LHCN-M2 (cell line): ENCODE measurements around a stretch of chr10.

DNA sequence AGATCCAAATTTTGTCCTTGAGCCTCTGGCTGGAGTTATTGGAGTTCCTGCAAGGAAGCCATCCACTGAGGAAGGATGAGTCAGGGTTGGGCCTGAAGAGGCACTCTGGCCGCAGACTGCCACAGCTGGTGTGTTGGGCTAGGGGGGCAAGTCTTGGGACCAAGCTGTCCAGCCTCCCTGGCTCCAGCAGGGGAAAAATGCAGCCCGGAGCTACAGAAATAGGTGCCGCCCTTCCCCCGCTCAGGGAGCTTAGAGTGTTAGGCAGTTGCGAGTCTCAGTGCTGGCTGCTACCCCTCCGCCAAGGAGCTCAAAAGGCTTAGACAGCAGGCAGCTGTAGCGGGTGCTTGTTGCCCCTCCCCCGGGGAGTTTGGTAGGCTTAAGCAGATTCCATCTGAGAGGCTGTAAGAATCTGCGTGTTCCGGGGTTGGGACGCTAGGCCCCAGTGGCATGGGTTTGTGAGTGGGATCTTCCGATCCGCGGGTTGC lies 235.2 kb downstream of the SEC23IP start:
- RAMPAGE, long total RNA: no peak

DNA sequence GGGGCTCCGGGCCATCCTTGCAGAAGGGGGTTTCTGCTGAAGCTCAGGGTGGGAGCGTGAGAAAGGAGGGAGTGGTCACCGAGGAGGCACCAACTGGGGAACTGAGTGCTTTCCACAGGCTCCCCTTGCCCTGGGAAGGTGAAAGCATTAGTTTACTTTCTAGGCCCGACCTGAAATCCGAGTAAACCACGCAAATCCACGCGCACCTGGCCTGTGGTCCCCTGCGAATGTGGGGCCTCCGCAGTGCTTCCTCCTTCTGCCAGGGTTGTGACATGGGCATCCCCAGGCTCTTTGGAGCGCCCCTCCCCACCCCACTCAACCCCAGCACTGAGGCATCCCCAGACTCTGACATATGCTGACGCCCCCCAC lies 129.0 kb downstream of the WDR11 start:
- RAMPAGE, long total RNA: no peak

DNA sequence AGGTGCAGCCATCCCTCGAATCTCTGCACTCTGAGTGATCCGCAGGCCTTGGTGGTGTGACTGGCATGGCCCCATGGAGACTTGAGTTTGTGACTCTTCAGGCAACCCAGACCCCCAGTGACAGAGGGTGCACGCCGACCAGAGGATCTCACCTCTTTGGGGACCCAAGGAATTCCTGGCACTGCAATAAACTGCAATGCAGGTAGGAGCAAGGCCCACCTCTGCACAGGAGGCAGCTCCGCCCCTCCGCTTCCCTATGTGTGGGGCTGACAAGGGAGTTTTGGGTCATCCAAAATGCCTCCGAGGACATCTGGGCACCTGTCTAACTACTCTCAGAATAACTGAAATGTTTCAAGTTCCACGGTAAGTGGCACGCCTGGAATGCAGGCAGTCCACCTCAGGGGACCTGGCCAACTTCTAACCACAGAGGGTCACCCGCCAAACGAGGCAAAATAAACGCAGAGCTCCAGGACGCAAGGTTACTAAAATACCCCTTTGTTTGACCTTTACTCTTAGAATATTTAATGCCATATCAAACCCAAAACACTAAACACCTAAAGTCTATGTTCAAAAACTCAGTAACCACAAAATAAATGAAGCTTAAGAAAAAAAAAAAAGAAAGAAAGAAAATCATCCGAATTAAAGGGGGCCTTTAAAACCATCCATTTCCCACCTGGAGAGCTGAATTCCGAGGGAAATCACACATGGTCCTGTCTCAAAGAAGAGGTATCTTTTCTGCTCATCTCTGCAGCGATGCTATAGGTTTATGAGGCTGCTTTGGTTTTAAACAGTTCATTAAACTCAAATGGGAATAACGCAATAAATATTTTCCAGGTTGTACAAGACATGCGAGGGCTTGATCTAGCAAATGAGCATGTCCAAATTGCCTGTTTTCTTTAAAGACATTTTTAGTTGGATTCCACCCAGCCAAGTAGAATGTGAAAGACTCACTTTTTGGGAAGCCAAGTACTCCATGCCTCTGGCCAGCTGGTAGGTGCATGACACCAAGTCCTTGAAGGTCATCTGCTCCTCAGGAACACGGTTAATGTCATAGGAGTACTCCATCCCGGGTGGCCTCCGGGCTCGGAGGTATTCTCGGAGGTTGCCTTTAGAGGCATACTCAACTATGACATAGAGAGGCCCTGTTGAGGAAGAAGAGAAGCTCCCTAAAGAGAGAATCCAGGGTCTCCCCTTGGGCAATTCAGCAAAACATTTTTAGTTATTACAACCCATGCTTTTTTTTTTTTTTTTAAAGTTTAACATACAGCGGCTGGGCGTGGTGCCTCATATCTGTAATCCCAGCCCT lies 102.2 kb downstream of the FGFR2 start:
- RAMPAGE, long total RNA: no peak

GRCh38 chr10:121526488-121527266 lies 71.6 kb downstream of the FGFR2 start:
- RAMPAGE, long total RNA: no peak

DNA sequence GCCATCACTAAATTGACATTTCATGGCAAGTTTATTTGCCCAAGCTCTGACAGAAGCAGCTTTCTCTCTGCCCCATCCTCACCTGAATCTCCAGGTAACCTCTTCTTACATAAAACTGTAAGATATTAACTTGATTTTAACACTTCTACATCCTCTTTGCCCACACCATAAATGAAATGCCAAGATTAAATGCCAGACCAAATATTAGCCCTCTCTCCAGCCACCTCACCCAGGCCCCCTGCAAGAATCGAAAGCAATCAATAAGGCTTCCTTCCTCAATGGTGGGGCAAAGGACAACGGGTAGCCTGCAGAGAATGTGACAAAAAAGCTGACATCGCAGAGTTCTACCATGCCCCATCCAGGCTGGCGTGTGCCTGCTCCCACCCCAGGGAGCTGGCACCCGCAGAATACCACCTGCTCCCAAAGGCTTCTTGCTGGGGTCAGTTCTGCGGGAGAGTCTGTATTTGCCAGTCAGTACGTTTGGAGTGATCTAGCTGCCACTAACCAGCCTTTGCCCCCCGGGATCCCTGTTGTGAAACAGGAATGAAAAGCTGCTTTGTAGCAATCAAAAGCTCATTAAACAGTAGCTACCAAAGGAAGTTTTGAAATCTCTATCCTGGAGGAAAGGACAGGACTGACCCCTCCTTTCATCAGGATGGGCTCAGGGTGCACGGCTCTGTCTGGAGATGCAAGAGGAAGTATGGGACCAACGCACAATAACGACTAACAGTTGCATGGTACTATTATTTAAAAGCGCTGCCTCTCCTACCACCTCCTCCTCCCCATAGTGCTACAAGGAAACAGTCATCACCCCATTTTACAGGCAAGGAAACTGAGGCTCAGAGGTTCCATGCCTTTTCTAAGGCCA lies 67.2 kb downstream of the FGFR2 start:
- RAMPAGE, long total RNA: no peak

GRCh38 chr10:121565436-121566181 lies 32.6 kb downstream of the FGFR2 start:
- RAMPAGE, long total RNA: no peak

GRCh38 chr10:121668661-121668991 lies 70.4 kb upstream of the FGFR2 start:
- RAMPAGE, long total RNA: no peak

- RAMPAGE, long total RNA: no peak
Observed at GRCh38 chr10:121682119-121682693, 84.0 kb upstream of the FGFR2 start.

DNA sequence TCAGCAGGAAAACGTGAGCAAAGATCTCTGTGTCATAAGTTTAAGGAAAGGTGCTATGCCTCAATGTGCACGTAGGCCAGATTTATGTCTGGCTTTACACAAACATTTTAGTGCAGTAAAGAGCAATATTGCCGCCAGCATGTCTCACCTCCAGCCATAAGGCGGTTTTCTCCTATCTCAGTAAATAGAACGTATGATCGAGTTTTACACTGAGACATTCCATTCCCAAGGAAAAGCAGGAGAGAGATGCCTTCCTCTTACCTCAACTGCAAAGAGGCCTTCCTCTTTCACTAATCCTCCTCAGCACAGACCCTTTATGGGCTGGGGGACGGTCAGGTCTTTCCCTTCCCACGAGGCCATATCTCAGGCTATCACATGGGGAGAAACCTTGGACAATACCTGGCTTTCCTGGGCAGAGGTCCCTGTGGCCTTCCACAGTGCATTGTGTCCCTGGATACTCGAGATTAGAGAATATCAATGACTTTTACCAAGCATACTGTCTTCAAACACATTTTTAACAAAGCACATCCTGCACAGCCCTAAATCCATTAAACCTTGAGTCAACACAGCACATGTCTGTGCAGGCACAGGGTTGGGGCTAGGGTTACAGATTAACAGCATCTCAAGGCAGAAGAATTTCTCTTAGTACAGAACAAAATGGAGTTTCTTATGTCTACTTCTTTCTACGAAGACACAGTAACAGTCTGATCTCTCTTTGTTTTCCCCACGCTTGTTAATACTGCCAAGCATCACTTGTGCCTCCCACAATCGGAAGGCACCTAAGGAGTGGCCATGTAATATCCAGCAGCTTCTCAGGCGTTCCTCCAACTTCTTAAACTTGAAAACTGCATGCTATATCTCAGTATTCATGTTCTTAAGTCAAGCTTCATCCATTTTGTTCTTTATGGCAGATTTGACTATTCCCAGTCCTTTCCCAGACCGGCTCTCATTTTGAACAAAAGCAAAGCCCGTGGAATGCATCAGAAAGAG lies 2.6 kb upstream of the ATE1 start:
- RAMPAGE, long total RNA: no peak

GRCh38 chr10:121970523-121970786 lies 4.6 kb downstream of the NSMCE4A start:
- RAMPAGE, long total RNA: no peak

GRCh38 chr10:122044676-122045511 lies 55.9 kb downstream of the TACC2 start:
- RAMPAGE, long total RNA: no peak

DNA sequence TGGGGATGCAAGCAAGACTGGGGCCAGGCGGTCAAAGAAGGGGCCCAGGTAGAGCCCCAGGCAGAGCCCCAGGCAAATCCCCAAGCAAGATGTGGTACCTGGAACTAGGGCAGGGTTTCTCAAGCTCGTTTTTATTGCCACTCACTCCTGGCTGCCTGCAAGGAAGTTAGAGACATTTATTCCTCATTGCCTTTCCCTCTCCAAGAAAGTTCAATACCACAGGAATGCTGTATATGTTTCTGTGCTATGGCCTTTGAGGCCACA lies 71.2 kb downstream of the TACC2 start:
- RAMPAGE, long total RNA: no peak

GRCh38 chr10:122085409-122086222 lies 96.7 kb downstream of the TACC2 start:
- RAMPAGE, long total RNA: no peak

GRCh38 chr10:122101817-122102421 lies 113.0 kb downstream of the TACC2 start:
- RAMPAGE, long total RNA: no peak

- RAMPAGE, long total RNA: no peak
Observed at GRCh38 chr10:122149026-122150055, 121.8 kb upstream of the BTBD16 start.

- RAMPAGE, long total RNA: no peak
Observed at GRCh38 chr10:122162778-122163369, 108.2 kb upstream of the BTBD16 start.

DNA sequence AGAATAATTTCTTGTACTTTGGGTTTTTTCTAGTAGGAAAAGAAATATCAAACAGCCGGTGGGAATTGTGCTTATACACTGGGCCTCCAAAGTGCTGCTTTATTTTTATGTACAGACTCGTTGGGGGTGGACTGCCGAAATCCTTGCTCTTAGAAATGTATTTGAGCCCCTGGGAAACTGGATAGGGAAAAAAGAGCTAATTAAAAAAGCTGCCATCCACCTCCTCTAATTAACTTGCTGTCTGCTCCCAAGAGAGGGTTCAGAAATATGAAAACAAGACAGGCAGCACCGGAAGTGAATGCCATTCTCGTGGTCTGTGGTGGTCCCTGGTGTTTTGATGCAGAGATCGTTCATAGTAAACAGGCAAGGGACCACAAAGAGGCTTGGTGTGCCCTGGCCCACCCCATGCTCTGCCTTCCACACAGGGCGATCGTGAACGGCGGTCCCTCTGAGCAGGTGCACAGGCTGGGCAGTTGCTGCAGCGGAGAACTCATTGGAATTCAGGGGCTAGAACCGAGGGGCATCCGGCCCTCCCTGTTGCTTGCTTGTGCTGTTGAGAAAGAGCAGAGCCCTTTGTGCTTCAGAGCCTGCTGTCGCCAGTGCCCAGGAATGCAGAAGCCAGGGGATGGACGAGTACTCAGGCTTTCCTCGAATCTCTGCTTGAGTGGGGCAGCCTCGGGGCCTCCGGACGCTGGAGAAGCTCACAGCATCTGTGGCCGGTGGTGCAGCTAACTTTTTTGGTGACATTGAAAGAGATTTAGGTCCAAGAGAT lies 79.1 kb upstream of the BTBD16 start:
- RAMPAGE, long total RNA: no peak

GRCh38 chr10:122307548-122308782 lies 36.9 kb downstream of the BTBD16 start:
- RAMPAGE, long total RNA: no peak

DNA sequence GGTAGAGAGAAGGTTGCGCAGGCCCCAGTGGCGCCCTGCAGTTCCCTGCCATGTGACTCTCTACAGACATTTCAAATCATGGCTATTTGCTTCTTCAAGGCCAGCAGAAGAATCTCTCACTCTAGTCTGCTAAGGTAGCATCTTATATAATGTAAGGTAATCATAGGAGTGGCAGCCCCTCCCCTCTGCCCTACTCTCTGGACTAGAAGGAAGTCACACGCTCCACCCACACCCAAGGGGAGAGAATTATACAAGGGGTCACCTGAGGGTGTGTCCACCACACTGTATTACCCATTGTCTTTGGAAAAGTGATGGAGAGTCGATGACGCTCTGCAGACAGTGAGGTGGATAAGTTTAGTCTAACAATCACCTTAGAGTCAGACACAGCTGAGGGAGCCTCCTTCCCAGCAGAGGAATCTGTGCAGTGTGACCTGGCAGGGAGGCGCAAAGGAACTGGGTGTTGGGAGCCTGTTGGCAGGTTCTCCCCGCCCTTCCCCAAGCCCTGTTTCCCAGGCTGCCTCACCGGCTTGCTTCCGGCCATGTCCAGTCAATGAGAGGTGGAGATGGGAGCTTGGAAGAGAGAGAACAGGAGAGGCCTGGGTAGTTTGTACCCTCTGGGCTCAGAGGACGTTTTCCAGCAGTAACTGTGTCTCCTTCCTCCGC lies 35.5 kb upstream of the PLEKHA1 start:
- RAMPAGE, long total RNA: no peak

- RAMPAGE, long total RNA: no peak
Observed at GRCh38 chr10:122348389-122348769, 26.1 kb upstream of the PLEKHA1 start.